Cardiac ventricle fibroblast (primary cell): ENCODE measurements around the gene PPP1R13B.

DNA sequence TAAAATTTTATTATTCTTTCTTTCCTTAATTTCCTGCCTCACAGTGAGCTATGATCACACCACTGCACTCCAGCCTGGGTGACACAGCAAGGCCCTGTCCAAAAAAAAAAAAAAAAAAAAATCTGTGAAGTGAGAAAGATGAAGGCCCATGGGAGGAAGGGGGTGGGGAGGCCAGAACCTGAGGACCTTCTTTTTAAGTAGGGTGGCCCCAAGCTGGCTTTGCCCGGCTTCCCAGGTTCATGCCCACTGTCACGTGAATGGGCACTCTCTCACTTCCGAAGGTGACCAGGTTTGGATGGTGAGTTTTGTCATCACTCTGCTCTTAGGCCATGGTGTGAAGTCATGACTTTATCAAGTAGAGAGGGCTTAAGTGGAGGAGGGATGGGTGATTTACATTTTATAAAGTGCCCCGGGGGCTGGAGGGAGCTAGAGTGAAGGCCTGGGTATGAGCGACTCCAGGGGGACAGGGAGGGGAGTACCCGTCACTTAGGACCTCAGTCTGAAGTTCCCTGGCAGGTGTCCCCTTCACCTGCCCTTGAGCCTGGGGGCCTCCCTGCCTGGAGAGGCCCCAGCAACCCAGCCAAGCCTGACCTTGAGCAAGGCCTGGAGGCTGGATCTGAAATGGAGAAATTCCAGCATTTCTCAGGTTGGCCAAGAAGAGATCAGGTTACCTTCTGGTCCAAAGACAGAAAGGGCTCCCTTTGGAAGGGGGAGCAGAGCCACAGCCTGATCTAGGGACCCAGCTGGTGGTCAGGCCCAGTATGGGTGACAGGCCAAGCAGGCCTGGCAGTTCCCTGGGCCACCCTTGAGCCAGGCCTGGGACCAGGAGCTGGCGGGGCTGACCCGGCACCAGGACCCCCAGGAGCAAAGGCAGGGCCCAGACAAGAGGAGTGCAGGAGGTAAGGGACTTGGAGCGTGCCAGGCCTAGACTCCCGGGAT is 82.5 kb downstream of the TNFAIP2 start:
- RAMPAGE, long total RNA: no peak

DNA sequence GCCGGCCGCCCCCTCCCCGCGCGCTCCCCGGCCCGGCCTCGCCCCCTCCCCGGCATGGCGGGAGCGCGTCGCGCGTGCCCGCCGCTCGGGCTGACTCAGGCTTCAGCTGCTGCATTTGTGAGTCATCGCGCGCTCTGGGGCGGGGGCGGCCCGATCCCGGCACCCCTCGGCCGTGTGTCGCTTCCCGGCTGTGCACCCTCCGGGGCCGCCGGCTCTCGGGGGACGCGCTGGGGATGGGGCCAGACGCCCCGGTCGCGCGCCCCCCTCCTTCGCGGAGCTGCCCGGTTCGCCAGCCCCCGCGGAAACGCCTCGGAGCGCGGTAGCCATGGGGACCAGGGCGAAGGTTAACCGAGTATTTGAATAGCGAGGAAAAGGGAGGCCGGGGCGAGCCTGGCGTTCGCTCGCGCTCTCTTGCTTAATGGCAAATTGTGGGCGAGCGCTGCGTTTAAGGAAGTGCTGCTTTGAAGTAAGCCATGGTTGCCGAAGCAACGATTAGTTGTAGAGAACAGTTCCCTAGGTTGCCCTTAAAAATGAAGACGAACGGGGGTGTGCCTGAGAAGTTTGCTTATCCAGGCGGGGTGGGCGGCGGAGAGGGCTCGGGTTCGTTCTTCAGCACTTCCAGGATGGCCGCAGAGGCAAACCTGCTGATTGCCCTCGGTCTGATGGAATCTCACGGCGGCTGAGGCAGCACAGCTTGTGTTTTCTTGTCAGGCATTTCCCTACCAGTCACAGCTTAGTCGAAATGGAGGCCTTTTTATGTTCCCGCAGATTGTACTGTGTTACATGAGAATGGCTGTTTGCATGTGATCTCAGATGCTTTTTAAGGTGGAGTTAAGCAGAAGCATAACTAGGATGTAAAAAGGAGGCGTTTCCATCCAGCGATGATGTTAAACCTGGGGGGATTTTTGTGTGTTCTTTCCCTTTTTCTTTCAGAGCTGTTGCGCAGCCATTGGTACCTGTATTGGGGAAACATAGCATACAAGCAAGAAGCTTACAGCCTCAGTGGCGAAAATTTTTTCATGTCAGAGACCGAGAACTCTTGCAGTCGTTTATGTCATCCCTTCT is 1.0 kb downstream of the EIF5 start:
- RAMPAGE, long total RNA: no peak

DNA sequence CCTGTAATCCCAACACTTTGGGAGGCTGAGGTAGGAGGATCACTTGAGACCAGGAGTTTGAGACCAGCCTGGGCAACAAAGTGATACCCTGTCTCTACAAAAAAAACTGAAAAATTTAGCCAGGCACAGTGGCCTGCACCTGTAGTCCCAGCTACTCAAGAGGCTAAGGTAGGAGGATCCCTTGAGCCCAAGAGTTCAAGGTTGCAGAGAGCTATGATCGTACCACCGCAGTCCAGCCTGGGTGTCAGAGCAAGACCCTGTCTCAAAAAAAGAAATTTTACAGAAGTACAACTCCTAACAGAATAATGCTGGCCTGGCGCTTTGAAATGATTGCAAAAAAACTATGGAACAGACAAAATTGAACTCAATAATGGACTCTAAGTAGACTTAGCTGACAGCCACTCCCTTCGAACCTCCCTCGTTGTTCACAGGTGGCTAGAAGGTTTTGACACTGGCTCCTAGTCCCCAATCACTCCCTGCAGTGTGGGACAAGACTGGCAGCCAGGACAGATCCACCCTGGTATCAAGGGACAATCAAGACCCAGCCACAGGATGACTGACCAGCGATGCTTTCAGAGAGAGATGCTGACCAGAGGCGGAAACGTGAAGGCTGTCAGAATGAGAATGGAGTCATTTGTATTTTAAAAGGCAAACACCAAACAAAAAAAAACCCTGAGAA is 12.8 kb downstream of the EIF5 start:
- RAMPAGE, long total RNA: no peak

GRCh38 chr14:103372518-103373078 is 12.6 kb upstream of the MARK3 start:
- RAMPAGE, long total RNA: no peak

GRCh38 chr14:103384929-103385309 is 296 bp upstream of the MARK3 start:
- RAMPAGE, long total RNA: no peak

DNA sequence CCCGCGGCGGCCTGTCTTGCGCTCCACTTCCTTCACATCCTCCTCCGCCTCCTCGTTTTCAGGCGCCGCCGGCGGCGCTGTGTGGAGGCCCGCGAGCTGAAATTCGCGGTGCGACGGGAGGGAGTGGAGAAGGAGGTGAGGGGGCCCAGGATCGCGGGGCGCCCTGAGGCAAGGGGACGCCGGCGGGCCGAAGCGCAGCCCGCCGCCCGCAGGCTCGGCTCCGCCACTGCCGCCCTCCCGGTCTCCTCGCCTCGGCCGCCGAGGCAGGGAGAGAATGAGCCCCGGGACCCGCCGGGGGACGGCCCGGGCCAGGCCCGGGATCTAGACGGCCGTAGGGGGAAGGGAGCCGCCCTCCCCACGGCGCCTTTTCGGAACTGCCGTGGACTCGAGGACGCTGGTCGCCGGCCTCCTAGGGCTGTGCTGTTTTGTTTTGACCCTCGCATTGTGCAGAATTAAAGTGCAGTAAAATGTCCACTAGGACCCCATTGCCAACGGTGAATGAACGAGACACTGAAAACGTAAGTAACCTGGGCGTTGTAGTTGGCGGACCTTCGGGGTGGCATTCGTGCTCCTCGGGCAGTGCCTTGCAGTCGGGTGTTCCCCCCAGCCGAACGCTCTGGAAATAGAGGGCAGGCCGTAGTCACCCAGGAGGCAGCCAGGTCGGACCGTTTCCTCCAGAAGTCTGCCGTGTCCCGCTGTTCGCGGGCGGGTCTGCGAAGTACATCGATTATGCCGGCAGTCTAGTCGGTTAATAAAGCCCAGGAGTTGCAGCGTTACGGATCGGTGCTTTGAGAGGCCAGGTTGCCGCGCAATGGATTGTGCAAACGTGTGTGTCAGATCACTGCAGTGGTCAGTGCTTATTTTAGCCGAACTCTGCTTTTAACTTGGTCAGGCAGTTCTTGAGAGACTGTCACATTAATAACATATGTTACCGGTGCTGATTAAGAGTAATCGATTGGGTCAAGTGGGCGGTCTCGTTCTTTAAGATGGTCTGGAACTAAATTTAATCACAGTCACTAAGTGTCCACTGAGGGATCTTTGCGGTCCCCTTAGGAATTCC is 678 bp downstream of the MARK3 start:
- RAMPAGE, long total RNA: no peak

DNA sequence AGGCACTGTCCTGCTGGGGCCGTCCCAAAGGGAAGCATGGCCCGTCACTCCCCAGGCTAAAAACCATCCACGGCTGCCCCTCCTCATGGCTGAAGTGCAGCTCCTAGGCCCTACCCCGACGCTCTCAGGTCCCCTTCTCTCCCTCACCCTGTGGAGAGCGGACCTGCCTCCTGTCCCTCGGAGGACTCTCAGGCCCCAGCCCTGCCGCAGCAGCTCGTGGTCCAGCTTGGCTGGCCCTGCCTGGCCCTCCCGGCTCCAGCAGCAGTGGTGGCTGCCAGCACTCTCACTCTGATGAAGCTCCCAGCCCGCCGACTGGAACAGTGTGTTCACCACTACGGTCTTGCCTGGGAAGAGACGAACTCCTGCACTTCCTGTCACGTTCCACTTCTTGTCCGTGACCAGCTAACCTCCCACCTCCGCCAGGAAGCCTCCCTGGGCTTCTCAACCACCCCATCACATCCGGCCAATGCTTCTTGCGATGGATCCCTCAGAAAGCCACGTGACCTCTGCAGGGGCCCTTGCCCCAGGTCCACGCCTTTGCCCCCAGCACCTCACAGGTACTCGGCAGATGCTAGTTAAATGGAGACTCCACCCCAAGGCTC is 11.1 kb downstream of the BAG5 start:
- RAMPAGE, long total RNA: no peak

DNA sequence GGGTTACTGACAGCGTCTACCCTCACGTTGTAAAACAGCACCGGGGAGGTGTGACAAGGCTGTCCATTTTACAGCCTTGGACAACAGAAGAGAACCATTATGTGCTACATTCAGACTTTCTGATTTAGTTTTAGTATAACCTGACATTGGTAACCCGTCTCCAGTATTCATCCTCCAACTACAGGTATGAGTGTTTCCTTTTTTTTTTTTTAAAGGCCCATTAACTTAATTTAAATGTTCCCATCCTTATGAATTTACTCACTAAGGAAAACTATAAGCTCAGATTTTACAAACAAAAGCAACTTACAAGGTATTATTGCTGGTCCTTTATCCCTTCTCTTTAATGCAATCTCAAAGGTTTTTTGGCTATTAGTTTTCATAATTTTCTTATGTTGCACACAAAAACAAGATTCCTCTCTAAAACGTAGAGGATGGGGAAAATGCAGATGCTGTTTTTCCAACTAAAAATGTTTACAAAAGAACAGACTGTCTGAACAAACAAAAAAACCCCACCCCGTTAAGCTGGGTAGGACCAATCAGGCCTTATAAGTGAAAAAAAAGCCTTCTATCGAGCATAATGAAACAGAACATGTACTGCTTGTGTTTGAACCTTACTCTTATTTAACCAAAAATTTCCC is 3.5 kb downstream of the BAG5 start:
- RAMPAGE, long total RNA: no peak

DNA sequence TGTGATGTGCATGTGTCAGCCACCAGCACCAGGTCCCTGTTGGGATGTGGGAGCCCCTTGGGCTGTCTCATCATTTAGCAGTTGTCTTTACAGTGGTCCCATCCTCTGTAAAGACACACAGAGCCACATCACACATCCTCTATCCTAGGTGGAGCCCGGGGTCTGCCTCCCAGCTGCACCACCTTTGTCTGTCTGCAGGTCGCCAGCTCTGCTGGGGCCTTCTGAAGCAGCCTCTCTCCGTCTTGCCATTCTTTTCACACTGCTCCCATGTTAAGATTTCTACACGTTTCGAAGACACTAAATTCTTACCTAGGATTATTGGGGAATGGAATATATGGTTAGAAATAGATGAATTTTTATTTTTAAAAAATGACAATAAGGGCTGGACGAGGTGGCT is 31.7 kb downstream of the XRCC3 start:
- RAMPAGE, long total RNA: no peak

DNA sequence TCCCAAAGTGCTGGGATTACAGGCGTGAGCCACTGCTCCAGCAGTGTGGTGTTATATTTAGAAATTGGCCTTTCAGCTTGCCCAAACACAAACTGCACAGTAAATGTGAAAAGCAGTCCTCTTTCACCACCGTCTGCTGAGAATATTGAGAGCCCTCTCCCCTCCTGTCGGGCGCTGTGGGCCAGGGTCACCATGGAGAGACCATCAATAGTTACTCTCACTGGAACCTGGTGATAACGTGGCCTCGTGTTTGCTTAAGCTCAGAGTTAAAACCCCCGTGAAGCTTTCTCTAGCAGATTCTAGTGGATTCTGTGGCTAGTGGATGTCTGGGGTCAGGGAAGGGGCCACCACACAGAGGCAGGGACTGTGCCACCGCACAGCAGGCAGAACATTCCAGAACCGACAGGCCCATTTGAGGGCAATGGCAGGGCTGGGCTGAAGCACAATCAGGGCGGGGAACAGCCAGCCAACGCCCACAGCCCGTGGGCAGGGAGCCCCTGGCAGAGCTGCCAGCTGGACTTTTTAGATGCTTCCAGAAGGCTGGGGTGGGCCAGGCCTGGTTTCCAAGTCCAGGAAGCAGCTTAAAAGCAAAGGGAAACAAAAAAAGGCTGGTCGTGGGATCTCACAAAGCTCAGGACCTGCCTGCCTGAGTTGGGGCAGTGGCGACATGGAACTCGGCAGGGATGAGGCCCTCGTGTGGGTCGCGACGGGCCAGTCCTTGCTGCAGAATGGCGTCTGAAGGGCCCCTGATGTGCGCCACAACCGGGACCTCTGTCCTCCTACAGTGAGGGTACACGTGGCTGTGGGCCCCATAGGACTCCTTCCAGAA is 7.5 kb downstream of the ZFYVE21 start:
- RAMPAGE, long total RNA: no peak

DNA sequence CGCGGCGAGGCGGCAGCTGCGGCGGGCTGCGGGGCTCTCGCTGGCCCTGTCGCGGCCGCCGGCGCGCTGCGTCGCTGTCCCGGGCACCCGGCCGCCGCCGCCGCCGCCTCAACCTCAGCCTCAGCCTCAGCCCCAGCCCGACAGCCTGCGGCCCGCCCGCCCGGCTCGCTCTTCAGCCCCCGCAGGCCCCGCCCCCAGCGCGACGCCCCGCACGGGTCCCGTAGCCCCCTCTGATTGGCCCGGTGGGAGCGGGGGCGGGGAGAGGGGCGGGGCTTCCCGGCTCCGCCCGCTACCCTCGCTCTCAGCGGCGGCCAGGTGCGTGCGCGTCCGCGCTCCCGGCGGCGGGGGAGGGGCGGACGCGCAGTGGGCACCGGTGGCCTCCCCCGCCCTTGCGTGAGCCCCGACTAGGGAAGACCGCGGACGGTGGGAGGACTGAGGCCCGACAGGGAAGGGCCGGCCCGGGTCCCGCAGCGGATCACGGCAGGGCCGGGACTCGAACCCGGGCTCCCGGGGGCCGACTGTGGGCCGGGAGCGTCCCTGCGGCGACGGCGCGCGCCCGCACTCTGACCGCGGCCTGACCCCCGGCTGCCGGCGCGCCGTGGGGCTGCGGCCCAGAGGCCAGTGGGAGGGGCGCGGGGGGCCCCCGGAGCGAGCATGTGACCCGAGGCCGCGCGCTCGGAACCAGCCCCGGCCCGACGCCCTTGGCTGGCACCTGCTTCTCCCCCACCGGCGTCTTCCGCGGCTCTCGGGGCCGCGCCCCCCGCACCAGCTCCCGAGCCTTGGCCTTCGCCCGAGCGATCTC is at the start of gene PPP1R13B:
Gene PPP1R13B, minus strand, starts transcription at position 147 of the 802 bp plus-strand sequence.
- RAMPAGE, long total RNA: no peak

GRCh38 chr14:103867247-103868383 is 20.2 kb upstream of the PPP1R13B start:
- RAMPAGE, long total RNA: no peak

- RAMPAGE, long total RNA: no peak
Observed at GRCh38 chr14:104076729-104077135, 8.8 kb upstream of the ASPG start.

DNA sequence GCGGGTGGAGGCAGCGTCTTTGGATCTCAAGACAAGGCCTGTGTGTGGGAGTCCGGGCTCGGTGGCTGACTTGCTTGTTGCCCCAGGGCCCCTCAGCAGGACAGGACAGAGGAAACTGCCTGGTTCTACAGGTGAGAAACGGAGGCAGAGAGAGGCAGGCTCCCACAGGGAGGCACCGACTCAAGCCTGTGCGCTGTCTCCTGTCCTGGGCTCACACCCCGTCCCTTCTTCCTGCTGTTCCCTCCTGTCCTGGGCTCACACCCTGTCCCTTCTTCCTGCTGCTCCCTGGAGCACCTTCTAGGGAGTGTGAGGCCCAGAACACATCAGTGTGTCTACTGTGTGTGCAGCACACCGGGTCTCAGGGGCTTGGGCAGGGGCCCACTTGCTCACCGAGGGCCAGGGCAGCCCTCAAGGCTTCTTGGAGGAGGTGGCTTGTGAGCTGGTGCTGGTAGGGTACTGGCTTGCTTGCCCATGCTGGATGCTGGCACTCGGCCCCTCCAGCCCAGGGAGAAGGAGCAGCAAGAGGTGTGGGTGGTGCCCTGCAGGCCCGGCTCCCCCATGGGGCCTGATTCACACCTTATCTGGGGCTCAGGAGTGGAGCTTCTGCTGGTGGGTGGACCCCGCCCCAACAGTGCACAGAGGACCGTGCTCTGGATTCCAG is 15.0 kb downstream of the ASPG start:
- RAMPAGE, long total RNA: no peak

DNA sequence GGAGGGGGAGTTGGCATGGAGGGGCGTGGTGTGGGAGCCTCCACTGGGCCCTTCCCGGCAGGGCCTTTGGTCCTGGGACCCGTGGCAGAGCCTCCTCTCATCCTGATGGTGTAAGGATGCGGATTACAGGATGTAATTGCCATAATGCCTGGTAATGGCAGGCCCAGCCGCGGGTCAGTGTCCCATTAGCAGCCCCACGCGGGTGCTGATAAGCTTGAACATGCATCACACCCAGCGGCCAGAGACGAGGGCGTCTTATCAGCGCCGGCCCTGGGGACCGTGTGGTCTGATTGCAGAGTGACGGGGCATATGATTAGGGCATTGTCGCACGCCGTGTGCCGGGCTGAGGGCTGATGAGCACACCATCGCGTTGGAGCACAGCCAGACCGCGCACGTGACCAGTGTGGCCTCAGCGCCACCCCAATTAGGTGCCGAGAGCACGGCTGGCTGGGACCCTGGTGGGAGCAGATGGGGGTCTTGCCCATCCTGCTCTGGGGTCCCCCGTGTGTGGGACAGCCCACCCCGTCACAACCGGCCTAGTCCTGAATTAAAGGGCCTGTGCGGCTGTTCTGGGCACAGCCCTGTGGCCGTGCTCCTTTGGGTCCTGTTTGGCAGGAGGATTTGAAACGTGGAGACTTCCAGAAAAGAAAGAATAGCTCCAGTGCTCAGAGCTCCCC is 20.5 kb downstream of the KIF26A start:
- RAMPAGE, long total RNA: no peak

DNA sequence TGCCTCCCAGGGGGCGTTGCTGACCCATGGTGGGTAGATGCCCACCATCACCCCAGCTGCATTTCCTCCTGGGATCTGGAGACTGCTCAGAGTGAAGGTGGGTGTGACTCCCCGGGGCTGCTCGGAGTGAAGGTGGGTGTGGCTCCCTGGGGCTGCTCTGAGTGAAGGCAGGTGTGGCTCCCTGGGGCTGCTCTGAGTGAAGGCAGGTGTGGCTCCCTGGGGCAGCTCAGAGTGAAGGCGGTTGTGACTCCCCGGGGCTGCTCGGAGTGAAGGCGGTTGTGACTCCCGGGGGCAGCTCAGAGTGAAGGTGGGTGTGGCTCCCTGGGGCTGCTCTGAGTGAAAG is 86.7 kb downstream of the KIF26A start:
- RAMPAGE, long total RNA: no peak

DNA sequence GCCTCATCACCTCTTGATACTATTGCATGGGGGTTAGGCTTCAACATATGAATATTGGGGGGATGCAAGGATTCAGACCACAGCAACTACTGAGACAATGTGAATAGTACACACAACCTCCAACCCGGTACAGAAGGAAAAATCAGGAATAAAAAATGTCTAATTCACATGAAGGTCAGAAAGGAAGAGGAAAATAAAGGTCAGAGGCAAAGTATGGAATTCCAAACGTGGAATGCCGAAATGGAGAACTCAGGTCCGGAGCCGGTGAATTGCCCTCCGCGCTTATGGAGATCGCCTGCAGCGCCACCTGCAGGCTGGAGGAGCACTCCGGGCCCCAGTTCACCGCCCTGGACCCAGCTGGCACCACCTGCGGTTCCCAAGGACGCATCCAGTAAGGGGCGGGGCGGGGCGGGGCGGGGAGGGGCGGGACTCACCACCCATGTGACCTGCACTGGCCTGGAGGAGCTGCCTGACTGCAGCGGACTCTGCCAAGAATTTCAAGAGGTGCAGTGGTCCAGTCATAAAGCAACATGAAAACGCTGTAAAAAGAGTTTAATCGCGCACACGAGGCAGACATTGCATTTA is 203.5 kb downstream of the KIF26A start:
- RAMPAGE, long total RNA: no peak

GRCh38 chr14:104586134-104586428 is 6.5 kb downstream of the C14orf180 start:
- RAMPAGE, long total RNA: no peak

GRCh38 chr14:104587617-104588020 is 8.1 kb downstream of the C14orf180 start:
- RAMPAGE, long total RNA: no peak

DNA sequence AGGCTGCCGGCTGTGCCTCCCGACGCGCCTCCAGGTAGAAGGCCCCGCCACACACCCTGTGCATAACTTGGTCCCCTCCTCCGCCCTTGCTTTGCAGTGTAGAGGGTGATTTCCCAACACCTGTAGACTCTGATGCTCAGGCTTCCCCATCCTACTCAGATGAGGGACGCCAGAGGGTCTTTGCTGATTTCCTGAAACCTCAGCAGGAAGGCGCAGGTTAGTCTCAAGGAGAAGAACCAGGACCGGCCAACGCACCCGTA is 28.3 kb upstream of the TMEM179 start:
- RAMPAGE, long total RNA: no peak